Cardiac ventricle fibroblast (primary cell): ENCODE results near the genes TARS2 and TNFAIP8L2.

- RAMPAGE, long total RNA, result no peak
Observed at GRCh38 chr1:150444226-150444572, 43.0 kb upstream of the TARS2 start.

GRCh38 chr1:150486822-150487773 lies at the start of gene TARS2:
TSS of gene TARS2 (plus strand) at chr1:150487419.
- RAMPAGE, long total RNA, result no peak

GRCh38 chr1:150544267-150544554 lies 5.0 kb upstream of the ADAMTSL4 start:
- RAMPAGE, long total RNA, result no peak

DNA sequence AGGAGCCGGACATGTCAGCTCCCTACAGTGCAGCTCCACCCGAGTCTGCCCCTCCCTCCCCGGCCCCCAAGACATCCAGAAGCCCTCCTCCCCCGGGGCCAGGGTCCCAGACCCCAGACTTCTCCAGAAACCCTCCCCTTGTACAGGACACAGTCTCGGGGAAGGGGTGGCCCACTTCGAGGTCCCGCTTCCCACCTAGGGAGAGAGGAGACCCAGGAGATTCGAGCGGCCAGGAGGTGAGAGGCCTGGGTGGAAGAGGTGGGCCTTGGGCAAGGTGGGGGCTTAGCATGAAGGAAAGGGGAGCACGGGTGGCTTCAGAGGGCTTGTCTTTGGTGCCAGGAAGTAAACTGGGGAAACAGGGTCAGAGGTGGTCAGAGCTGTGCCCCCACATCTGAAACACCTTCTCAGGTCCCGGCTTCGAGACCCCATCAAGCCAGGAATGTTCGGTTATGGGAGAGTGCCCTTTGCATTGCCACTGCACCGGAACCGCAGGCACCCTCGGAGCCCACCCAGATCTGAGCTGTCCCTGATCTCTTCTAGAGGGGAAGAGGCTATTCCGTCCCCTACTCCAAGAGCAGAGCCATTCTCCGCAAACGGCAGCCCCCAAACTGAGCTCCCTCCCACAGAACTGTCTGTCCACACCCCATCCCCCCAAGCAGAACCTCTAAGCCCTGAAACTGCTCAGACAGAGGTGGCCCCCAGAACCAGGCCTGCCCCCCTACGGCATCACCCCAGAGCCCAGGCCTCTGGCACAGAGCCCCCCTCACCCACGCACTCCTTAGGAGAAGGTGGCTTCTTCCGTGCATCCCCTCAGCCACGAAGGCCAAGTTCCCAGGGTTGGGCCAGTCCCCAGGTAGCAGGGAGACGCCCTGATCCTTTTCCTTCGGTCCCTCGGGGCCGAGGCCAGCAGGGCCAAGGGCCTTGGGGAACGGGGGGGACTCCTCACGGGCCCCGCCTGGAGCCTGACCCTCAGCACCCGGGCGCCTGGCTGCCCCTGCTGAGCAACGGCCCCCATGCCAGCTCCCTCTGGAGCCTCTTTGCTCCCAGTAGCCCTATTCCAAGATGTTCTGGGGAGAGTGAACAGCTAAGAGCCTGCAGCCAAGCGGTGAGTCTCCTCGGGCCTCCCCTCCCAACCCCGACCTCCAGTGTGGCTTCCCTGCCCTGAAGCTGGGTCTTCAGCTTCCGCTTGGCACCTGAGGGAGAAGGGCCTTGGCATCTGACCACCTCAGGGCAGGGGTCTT lies 4.2 kb downstream of the ADAMTSL4 start:
- RAMPAGE, long total RNA, result no peak

- RAMPAGE, long total RNA, result no peak
Observed at GRCh38 chr1:150562464-150563227, 13.4 kb downstream of the ADAMTSL4 start.

- RAMPAGE, long total RNA, result no peak
Observed at GRCh38 chr1:150566621-150567032, 12.8 kb downstream of the MCL1 start.

- RAMPAGE, long total RNA, result no peak
Observed at GRCh38 chr1:150567150-150567465, 12.3 kb downstream of the MCL1 start.

GRCh38 chr1:150841706-150842054 lies 33.6 kb upstream of the CTSK start:
- RAMPAGE, long total RNA, result no peak

DNA sequence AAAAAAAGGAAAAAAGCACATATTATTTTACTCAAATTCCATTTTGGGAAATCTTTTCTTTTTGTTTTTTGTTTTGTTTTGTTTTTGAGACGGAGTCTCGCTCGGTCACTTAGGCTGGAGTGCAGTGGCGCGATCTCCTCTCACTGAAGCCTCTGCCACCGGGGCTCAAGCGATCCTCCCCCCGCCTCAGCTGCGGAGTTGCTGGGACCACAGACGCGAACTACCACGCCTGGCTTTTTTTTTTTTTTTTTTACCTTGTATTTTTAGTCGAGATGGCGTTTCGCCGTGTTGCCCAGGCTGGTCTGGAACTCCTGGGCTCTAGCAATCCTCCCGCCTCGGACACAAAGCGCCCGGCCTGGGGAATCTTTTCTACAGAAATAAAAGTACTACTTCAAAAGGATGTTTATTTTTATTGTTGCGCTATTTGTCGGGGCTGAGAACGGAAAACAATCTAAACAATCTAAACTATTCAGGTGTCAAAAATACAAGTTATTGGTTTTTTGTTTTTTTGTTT lies 1.1 kb upstream of the SETDB1 start:
- RAMPAGE, long total RNA, result no peak

GRCh38 chr1:150971193-150972397 lies 3.0 kb downstream of the CERS2 start:
- RAMPAGE, long total RNA, result no peak

DNA sequence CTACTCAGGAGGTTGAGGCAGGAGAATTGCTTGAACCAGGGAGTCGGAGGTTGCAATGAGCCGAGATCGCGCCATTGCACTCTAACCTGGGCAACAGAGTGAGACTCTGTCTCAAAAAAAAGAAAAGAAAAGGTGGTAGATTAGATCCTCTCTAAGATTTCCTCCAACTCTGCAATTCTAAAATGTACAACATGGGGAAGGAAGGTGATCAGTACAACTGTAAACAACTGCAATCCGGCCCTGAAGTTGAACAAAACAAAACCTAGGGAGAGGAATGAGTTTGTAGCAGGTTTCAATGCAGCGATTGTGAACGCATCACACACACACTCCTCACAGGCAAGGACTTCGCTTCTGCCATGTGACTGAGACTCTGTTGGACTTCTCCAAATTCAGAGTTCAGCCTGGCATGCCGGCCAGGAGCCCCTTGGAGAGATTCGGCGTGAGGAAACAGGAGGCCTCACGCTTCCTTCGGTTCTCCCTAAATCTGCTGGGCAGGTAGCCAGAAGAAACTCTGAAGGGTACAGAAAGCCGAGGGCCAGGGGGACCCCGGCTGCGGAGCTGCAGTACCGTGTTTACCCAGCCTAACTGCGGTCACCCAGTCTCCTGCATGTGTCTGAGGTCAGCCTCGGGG lies 3.1 kb upstream of the ANXA9 start:
- RAMPAGE, long total RNA, result no peak

- RAMPAGE, long total RNA, result no peak
Observed at GRCh38 chr1:151048467-151048956, 961 bp downstream of the C1orf56 start.

DNA sequence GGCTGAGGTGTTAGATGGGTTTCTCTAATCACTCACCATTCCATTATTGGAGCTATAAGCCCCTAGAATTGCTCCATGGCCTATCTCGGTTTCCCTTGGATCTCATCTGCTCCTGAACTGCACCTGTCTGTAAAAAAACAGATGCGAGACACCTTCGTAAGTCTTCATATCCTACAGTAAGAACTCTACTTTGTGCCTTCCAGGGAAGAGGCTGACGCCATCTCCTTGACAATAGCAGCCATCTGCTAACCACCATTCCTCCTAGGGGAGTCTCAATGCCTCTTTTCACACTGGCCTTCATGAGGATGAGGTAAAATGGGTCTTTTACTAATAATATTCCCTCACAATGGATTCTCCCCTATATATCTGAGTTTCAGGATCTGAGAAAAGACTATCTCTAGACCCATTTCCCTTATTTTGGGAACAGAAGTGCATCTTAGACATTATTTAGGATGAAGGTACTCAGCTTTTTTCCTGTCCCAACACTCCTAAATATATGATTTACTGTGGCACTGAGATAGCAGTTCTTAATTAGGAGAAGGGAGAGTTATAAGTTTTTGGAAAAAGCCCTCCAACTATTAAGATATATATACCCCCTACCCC lies 5.1 kb downstream of the CDC42SE1 start:
- RAMPAGE, long total RNA, result no peak

GRCh38 chr1:151144048-151144591 lies 2.3 kb downstream of the SEMA6C start:
- RAMPAGE, long total RNA, result no peak

- RAMPAGE, long total RNA, result no peak
Observed at GRCh38 chr1:151156422-151157507, at the start of gene TNFAIP8L2. TSS of gene TNFAIP8L2 (plus strand) at chr1:151156649.

GRCh38 chr1:151196344-151196675 lies 2.0 kb upstream of the PIP5K1A start:
- RAMPAGE, long total RNA, result no peak

DNA sequence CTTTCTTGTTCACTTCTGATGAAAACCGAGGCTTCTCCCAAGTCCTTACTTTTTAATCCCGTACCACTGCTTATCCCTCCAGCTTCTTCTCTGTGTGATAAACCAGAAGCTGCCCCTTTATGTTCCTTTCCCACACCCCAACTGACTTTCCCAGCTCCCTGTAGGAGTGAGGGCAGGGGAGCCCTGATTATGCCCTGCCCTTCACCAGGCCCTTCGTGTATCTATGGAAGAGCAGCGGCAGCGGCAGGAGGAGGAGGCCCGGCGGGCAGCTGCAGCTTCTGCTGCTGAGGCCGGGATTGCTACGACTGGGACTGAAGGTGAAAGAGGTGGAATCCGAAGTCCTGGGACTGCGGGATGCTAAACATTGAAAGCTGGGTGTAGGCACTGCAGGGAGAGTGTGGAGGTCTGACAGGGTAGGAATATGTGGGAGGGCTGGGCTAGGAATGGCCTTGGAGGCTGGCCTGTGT lies 11.3 kb downstream of the PSMD4 start:
- RAMPAGE, long total RNA, result no peak

DNA sequence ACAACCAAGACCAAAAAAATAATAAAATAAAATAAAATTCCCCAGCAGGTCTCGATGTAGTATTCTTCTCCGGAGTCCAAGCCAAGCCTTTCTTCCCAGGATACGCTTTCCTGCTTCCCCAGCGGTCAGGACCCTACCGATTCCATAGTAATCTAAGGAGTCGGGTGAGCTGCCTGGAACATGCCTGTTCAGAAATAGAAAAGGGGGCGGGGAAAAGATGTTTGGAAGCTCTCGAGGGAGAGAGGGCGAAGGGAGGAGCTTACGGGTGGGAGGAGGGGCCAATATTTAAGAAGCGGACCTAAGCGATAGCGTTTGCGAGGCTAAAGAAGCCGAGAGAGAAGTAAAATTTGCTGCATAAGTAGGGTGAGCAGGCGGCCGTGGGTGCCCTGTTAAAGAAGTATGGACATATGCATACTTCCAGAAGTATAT lies 302 bp upstream of the PI4KB start:
- RAMPAGE, long total RNA, result no peak

DNA sequence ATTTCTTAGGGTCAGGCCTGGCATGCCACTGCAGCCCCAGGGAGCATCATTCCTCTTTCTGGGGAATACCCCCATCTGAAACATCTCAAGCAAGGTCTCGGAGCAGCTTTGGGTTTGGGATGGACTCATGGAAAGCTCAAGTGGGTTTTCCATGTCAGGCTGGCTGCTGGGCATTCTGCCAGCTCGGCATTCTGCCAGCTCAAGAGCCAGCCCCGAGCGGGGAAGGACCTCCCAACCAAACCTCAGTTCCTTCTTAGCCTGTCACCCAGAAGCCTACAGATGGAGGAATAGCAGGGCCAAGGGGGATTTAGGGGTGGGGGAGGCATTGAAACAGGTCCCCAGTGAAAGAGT lies 731 bp downstream of the SELENBP1 start:
- RAMPAGE, long total RNA, result no peak

DNA sequence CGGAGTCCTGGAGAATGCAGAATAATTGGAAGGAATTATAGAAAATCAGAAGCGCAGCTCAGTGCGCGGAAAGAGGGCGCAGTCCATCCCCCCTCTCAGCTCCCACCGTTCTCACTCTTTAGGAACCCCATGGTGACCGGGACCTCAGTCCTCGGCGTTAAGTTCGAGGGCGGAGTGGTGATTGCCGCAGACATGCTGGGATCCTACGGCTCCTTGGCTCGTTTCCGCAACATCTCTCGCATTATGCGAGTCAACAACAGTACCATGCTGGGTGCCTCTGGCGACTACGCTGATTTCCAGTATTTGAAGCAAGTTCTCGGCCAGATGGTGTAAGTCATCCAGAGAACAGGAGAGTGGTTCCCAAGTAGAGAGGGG lies 473 bp downstream of the PSMB4 start:
- RAMPAGE, long total RNA, result no peak